ENCODE data around the genes ABHD15, GIT1 and ANKRD13B.

DNA sequence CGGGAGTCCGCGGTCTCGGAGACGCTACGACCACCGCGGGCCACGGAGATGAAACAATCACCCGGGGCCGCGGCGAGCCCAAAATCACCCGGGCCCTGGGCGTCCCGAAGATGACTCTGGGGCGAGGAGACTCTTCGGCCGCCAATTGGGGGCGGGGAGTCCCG, 384 bp downstream of the RAB34 start:
- PRO-cap, result no peak

GRCh38 chr17:28744858-28745124, 980 bp downstream of the TRAF4 start:
- PRO-cap, result no peak

- PRO-cap, result no peak
These were observed 8.1 kb downstream of the TRAF4 start for GRCh38 chr17:28751508-28752677.

- PRO-cap, result no peak
These were observed 5.9 kb downstream of the FLOT2 start for GRCh38 chr17:28891493-28892136.

DNA sequence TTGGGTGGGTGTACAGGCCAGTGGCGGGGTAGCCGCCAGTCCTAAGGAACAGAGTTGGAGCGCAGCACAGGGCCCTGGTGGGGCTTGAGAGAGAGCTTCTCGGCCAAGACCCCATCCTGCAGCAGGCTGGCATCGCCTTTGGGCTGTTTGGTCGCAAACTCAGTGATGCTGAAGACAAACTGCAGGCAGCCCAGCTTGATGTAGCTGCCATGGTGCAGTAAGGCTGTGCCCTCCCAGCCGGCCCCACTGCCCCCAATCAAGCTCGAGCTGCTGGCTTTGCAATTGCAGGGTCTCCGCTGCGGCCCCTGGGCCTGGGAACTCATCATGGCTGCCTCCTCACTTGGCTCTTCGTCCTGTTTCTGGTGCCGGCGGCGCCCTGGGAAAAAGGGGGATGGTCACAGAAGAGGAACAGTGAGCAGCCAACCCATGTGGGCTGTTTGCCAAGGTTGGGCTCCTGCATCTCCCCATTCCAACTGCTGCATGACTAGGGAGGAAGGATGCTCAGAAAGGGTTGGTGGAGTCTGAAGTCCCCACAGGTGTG, 3.3 kb upstream of the DHRS13 start:
- PRO-cap, result no peak

GRCh38 chr17:29289939-29290289, 4.0 kb downstream of the NUFIP2 start:
- PRO-cap, result no peak

- PRO-cap, result no peak
These were observed 42.5 kb upstream of the TAOK1 start for GRCh38 chr17:29347787-29348024.

DNA sequence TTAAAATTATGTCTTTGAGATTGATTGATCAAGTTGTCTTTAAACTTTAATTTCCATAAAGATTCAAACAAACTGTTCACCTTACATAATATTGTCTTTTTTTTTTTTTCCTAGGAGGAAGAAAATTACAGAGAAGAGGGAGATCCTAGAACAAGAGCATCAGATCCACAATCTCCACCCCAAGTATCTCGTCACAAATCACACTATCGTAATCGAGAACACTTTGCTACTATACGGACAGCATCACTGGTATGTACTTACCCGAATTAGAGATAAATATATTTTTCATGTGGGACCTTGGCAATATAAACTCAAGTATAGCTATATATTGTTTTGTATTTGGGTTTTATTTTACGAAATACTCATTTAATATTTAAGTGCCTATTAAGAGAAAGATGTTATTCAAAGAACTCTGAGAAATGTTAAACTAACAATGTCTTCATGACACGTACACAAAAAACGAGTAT, 64.3 kb downstream of the ABHD15 start:
- PRO-cap, result no peak

DNA sequence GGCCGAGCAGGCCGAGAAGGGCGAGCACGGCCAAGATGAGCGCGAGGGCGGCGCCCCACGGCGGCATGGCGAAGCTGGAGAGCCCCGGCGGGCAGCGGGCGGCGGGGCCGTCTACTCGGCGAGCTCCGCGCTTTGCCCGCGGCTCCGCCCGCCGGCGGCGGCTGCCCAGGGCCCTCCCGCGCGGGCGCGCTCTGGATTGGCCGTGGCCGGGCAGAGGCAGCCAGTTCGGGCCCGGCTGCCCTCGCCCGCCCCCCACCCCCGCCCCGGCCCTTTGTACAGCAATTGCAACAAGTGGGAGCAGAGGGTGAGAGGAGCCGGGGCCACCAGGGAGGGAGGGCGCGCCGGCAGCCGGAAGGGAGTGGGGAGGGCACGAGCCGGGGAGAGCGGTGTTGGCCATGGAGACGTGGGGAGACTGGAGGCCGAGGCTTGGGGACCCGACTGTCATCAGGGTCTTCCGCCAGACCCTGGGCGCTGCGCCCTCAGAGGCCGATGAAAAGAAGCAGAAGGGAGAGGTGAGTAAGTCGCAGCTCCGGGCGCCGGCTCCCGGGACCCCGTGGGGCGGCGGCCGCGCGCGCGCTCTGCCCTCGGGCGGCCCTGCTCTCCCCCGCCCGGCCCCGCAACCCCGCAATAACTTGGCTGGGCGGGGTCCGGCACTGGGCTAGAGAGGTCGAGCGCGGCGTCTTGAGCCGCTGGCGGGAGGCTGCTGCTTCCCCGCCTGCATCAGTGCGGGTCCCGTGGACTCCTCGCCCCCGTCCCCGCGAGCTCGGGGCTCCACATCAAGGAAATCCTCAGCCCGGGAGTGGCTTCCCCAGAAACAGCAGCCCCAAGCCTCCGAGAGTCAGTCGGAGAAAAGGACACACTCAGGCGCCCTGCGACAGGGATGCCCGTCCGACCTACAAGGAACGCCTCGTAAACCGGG, at the start of gene ABHD15:
TSS of gene ABHD15 (minus strand) at position 138 of the 919 bp plus-strand sequence.
- PRO-cap, result bidirectional peak, plus-strand start at position 307 of the sequence, minus-strand start at position 134 of the sequence

DNA sequence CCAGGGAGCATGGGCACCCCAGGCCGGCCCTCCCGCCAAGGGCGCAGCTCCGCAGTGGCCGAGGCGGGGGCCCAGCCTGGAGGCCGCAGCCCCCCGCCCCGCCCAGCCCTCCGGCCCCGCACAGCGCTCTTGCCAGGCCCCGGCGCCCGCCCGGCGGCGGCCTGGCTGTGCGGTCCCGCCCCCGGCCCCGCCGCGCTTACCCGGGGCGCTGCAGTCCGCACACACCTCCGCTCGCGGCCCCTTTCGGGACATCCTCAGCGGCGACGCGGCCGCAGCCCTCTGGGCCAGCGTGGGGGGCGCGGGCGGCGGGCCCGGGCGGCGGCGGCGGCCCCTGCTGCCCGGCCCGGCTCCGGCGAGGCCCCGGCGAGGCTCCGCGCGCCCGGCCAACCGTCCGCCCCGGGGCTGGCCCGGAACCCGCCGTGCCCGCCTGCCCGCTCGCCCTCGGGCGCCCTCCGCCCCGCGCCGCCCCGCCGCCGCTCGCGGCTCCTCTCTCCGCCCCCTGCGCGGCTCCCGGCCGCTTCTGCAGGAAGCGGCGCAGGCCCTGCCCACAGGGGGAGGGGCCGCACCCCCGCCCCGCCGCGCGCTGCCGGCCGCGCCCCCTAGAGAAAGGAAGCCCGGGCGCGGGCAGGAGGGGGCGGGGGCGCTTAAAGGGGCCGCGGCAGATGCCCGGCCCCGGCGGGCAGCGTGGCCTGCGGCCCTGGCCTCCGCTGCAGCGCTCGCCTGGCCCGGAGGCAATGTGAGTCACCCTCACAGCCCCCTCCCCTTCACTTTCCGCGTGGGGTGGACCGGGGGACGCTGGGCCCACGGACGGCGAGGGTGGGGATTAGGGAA, at the start of gene GIT1:
TSS of gene GIT1 (minus strand) at position 522 of the 831 bp plus-strand sequence.
- PRO-cap, result bidirectional peak, plus-strand start at position 647 of the sequence, minus-strand start at position 522 of the sequence

GRCh38 chr17:29589958-29590193, 428 bp upstream of the GIT1 start:
- PRO-cap, result no peak

- PRO-cap, result unidirectional peak, plus-strand start at chr17:29593319
These were observed at the start of gene ANKRD13B for GRCh38 chr17:29592626-29593799. TSS of gene ANKRD13B (plus strand) at chr17:29593132.

DNA sequence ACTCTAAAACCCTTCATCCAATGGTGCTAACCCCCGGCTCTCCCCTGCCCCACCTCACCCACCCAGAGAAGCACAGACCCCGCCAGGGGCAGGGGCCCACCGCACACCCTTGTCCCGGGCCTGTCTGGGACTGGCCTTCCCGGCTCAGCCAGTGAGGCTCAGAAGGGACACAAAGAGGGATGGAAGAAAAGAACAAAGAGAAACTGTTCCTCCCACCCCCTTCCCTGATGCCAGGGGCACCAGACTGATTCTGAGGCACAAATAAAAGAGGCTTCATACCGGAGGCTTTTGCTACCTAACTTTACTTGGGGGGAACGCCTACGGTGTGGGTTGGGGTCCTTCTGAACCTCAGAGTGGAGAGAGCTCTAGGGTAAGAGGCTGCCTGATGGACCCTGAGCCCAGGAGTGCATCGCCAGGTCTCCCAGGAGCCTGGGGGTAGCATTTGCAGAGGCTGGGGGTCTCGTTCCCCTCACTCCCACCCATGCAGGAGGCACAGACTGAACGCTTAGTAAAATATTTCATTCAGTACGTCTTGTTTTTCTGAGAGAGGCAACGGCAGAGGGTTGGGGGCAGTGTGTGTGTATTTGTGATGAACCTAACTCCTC, 8.1 kb downstream of the CORO6 start:
- PRO-cap, result no peak

- PRO-cap, result no peak
These were observed 13.4 kb upstream of the CORO6 start for GRCh38 chr17:29636034-29636641.

- PRO-cap, result no peak
These were observed 68.1 kb upstream of the CORO6 start for GRCh38 chr17:29690757-29691347.

GRCh38 chr17:29705329-29706343, 82.9 kb upstream of the CORO6 start:
- PRO-cap, result no peak

GRCh38 chr17:30104565-30105176, 11.9 kb upstream of the NSRP1 start:
- PRO-cap, result no peak

DNA sequence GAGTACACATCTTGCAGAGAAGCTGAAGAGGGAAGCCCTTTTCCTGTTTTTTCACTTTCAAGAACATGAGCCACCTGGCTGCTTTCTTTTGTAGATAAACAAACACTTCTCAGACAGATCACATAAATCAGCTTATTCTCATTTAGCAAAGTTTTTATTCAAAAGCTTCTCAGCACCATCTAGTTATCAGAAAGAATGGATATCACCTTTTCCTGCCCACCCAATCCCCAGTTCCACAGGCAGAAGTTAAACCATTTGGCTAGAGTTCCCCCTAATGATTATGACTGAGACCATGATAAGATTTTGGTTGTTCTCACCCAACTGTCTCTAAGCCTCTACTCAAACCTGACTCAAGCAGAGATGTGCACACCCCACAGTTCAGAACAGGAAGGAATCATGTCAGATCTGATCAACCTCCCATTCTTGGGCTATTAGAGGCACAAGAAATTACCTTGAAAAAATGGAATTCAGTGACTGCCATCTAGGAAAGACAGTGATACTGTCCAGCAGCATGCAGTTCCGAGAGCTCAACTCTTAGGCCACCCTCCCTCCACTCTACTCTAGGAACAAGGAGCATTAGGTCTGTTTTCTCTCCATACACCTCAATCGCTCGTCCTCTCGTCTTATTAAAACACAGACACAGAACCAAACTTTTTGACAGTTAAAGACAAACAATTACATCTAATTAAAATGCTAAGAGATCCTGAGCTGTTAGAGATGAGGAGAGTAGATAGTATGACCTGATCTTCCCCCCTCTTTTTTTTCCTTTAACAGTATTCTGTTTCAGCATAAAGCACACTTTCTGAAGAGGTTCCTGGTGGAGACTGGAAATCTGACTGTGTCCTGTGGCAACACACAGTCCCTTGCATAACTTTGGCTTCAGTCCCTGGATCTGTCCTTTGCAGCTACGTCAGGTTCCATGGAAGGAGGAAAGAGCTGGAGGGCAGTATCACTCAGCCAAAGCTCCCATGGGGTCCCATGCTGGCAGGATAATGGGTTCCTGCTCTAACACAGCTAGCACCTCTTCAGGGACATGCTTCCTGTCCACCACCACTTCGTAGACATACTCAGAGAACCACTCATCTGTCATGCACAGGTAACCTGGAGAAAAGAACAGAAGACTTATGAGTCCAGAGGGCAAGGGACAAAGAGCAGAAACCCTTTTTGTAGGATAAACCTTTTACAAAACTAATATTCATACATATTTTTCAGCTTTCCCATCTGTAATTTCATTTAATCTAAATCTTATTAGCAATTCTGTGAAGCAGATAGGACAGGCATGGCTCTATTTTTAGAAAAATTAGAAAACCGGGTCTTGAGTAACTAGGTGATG, 13.0 kb upstream of the SLC6A4 start:
- PRO-cap, result no peak

DNA sequence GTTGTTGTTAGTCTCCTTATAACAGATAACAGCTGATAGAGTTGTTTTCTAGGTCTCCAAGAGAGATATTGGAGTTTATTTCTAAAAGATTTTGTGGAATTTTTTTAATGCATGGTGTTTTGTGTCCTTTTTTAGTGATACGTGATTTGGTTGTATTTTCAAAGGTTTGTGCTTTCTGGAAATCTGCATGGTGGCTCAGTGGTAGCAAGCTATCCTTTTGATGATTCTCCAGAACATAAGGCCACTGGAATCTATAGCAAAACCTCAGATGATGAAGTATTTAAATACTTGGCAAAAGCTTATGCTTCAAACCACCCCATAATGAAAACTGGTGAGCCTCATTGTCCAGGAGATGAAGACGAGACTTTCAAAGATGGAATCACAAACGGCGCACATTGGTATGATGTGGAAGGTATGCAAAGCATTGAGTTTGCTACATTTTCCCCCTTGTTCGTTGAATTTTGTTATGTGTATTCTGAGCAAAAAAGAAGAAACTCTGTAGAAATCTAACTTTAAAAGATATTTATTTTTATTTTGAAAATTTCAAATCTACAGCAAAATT, 6.2 kb downstream of the CPD start:
- PRO-cap, result no peak

DNA sequence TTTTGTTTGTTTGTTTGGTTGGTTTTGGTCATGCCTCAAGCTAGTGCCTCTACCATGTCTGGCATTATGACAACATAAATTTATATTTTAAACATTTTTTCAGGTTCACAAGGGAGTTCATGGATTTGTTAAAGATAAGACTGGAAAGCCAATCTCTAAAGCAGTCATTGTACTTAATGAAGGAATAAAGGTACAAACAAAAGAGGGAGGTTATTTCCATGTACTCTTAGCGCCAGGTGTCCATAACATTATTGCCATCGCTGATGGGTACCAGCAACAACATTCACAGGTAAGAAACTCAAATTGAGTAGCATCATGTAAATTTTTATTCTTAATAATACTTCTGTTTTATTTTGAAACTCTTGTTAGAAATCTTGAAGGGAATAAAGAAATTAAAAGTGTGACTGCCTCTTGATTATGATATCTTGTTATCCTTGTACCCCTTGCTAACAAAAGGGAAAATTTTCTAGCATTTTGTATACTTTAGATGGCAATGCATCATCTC, 15.4 kb upstream of the GOSR1 start:
- PRO-cap, result no peak